H4 (cell line): ENCODE results near the genes ZNF469 and SNAI3.

GRCh38 chr16:87848025-87848692, 21.1 kb downstream of the SLC7A5 start:
- RAMPAGE, long total RNA, result no peak

DNA sequence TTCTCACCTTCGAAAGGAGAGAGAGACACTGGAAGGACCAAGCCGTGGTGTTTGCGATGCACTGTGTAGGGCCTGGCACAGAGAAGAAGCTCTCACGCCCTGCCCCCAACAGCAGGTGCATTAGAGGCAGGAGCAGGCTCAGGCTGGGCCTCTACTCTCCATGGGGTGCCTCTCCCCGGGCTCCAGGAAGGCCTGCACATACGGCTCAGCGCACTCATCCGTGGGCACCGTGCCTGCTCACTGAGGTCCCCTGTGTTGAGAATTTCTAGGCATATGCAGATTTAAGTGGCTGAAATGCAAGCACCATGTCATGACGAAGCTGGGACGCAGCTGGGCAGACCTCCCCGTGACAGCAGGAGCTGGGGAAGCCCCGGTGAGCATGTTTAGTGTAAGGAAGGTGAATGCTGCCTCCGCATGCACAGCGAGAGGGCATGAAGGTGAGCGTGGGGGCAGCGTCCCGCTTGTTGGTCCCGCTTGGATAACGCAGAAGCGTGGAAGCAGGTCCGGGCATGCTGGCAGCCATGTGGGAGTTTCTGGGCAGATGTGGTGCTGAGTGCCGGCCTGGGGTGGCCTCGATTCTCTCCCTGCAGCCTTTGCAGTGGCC, 11.9 kb downstream of the CA5A start:
- RAMPAGE, long total RNA, result no peak

DNA sequence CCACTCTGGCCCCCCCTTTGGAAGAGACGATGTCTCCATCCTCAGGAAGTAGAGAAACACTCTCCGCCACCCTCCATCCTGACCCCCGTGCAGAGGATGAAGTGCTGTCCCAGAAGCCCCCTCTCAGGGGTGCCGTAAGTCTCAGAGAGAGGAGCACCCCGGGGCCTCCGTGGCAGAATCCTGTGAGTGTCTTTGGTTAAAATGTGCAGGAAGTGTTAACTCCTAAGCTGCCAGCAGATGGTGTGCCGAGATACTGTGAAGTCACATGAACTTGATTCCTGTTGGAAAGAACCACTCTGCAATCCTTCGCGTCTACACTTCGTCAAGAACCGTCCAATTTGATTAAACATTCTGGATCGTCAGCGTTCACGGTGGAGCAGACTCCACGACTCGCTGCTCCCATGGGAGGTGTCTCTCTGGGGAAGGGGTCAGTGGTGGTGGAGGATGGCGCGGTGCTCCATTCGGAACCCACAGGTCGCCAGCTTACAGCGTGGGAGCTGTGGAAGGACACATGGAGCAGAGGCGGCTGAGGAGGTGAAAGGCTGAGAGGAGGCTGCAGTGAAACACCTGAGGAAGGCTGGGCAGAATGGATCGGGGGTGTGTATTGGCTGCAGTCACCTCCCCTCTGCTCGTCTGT, 5.7 kb downstream of the BANP start:
- RAMPAGE, long total RNA, result no peak

GRCh38 chr16:88088079-88088411, 136.8 kb downstream of the BANP start:
- RAMPAGE, long total RNA, result no peak

- RAMPAGE, long total RNA, result no peak
Observed at GRCh38 chr16:88315578-88316328, 67.0 kb upstream of the ZNF469 start.

DNA sequence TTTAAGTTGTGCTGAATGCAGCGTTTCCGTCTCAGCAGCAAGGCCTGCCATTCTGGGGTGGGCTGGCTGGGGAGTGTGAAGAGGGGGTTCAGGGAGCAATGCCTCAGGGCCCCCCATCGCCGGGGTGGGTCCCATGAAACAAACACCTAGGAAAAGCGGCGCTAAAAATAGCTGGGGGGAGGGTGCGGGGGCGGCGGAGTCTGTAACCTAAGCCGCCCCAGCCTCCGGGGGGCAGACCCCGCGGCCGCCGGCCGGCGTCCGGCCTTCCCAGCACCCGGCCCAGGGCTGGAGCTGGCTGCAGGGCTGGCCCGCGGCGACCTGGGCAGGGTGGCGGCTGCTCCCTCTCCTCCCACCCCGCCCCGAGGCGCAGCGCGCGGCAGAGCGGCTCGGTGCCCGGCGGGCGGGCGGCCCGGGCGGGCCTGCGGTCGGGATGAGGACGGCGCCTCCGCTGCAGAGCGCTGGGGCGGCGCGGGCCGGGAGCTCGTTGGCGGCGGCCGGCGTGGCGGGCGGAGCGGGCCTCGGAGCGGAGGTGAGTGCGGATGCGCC, at the start of gene ZNF469:
Gene ZNF469, plus strand, starts transcription at position 234 of the 546 bp plus-strand sequence.
- RAMPAGE, long total RNA, result no peak

- RAMPAGE, long total RNA, result no peak
Observed at GRCh38 chr16:88454102-88454913, 1.2 kb downstream of the ZFPM1 start.

DNA sequence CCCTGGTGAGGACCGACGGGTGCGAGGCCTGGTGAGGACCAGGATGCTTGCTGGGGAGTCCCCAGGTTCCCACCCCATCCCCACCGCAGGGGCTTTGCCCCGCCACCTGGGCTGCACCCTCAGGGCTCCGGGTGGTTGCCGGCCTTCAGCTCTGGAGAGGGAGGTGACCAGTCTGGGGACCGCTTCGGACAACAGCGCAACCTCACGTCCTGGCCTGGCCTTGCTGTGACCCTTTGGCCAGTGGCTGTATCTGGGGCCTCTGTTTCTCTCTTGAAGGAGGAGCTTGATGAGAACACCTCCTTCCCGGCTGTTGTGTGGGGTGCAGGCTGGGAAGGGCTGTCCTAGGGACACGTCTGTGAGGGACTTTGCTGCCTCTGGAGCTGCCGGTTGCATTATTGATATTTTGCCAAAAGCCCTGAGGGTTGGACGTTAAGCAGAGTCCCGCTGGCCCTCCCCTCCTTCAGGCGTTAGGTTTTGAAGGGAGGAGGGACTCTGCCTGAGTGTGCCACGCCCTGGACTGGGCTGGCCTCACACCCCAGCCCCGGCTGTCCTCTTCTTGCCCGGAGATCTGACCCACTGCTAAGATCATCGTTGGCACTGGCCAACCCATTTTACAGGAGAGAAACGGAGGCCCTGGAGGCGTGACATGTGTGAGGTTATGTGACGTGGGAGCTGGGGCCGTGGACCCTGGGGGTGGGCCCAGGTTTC, 8.3 kb downstream of the ZFPM1 start:
- RAMPAGE, long total RNA, result no peak

DNA sequence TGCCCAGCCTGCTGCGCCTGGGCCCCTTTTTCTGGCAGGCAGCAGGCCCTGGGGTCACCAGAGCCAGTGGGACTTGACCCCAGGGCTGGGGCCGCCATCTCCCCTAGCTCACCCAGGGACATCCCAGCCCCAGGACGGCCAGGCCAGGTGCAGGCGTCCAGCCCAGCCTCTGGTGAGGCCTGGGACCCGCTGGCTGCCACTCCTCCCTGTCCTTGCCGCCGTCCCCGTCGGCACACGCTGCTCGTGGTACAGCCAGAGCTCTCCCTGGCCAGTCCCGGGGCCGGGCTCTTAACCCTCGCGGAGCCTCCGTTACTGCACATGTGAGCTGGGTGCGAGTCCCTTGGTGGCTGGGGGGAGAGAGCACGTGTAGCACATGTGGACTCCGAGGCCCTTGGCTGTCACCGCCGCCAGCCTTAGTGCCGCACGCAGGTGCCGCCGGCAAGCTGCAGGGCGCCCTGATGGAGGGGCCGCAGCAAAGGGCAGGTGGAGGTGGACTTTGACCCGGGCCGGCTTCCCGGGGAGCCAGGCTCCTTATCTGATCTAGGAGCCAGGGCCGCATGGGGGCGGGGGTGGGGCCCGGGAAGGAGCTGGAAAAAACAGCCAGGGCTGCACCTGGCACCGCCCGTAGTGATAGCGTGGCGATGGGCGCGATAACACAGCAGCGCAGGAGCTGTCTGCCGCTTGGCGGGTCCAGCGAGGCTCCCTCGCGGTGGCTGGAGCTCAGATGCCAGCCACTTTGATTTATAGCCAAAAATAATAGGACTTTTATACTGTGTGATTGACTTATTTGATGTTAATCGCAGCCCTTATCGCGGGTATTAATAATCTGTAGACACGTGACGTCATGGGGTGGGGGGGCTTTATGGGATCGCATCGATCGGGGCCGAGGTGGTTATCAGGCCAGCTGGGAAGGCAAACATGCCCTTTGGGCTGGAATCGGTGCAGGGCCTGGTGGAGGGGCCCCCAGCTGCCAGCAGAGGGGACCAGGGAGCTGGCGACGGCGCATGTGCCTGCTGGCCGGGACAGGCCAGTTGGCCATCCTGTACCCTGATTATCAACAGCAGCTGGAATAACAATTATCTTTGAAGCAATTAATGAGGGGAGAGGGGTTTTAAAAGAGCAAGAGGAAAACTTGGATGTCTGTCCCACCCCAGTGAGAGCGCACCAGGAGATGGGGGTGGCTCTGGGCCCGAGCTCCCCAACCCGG, 35.1 kb downstream of the ZFPM1 start:
- RAMPAGE, long total RNA, result no peak

DNA sequence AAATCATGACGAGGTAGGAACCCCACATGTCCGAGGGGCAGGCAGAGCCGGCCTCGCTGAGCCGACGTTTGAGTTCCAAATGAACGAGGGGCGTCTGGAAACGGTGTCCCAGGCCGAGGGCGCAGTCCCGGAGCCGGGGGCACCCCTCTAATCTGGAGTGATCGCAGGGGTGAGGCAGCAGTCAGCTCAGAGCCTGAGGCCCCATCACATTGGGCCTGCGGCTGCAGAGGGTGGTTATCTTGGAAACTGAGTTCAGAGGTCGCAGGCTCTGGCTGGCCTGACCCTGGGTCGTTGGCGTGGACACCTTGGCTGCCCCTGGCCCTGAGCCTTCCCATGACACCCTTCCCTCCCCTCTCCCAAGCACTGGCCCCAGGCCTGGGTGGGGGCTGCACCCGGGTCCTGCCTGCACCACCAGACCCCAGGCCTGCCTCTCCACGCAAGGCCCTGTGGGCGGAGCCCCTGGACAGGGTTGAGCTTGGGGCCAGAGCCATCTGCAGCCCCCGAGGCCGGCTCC, 45.5 kb downstream of the ZFPM1 start:
- RAMPAGE, long total RNA, result no peak

DNA sequence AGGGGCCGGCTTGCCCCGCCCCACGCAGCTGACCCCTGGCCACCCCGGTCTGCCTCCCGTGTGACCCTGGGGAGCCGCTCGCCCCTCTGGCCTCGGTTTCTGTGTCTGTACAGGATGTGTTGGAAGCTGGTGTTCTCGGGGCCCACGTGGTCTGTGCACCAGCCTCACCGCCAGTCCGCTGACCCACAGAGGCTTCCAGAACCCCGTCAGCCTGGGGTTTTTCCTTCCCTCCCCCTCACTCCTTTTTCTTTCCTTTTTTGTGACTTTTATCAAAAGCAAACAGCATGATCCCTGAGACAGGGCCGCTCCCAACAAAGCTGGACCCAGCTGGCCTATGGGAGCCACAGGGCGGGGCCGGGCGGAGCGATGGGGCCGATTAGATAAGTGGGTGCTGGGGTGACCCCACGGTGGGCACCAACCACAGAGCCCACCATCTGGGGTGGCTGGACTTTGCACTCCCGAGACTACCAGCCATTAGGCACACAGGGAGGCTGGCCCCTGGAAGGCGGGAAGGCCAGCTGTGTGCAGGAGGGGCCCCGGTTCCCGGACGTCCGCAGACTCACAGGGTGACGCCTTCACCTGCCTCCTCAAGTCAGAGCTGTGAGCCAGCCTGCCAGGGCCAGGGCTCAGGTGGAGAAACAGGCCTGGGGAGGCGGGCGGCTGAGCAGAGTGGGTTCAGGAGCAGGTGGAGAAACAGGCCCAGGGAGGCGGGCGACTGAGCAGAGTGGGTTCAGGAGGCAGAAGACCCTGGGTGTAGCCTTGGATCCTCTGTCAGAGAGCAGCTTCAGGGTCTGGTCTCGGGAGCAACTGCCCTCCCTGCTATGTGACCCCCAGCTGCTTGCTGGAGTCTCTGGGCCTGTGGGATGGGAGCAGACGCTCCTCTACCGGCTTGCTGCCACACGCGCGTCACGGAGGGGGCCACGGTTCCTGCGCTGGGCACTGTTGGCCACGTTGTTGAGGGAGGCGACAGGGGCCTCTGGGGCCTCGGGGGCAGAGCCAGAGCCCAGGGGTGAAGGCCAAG, 56.2 kb downstream of the ZFPM1 start:
- RAMPAGE, long total RNA, result no peak

DNA sequence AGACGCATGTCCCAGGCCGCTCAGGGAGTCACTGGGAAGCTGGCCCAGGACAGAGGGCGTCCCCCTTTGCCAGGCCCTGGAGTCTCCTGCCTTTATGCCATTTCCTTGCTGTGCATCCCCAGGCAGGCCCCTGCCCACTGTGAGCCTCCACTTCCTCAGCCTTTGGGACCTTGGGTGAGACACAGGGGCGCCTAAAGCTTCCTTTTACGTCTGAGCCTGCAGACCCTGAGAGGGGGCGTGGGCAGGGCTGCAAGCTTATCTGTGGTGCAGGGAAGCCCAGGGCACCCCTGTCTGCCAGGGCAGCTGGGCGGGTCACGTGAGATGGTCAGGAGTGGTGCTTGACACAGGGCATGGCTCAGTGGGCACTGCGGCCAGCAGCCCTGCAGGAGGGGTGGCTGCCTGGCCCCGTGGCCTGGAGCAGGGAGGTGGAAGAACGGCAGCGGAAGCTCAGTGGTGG, 54.9 kb upstream of the ZC3H18 start:
- RAMPAGE, long total RNA, result no peak

DNA sequence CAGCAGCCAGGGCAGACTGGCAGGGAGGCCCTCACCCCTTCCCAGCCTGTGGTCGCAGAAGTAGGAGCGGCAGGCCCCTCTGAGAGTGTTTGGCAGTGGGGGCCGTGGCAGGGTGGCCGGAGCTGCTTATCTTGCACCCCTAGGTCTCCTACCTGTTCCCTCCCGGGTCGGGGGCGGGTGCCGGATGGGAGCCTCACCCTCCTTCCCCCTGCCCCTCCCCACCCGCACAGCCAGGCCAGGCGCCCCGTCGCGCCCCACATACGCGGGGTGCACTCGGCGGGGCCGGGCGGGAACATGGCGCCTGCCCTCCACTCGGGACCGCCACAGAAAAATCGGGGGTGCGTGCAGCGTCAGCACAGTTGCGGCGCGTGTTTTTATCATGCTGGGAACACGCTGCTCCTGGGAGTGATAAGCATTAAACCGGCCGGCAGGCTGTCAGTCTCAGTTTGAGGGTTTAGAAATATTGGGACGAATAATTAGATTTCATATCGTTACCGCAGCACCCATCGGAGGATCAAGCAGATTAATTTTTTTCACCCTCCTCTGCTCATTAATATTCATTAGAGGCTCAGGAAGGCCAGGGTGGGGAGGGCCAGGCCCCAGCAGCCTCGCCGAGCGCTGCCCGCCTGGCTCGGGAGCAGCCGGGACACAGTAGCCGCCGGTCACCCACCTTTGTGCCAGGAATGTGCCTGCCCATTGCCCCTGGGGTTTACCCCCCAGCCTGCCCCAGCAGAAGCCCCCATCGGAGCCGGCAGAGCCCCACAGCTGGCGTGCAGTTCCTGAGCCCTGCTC, 46.4 kb upstream of the ZC3H18 start:
- RAMPAGE, long total RNA, result no peak

DNA sequence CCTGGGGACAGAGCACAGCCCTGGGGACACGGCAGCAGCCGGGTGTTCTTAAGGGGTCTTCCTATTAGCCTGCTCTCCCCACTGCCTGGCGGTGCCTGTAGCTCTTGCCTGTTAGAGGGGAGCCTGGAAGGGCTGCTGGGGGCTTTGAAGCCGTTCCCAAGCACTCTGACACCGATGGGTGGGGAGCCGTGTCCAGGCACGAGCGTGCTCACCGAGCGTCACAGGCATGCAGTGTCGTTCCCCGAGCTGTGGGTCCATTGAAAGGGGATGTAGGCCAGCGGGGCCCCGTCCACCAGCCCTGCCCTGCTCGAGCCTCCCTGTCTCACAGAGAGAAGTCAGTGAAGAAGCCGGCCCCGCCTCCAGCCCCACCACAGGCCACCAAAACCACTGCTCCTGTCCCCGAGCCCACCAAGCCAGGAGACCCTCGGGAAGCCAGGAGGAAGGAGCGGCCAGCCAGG, 14.1 kb upstream of the IL17C start:
- RAMPAGE, long total RNA, result no peak

- RAMPAGE, long total RNA, result no peak
Observed at GRCh38 chr16:88646495-88647321, 4.1 kb downstream of the CYBA start.

DNA sequence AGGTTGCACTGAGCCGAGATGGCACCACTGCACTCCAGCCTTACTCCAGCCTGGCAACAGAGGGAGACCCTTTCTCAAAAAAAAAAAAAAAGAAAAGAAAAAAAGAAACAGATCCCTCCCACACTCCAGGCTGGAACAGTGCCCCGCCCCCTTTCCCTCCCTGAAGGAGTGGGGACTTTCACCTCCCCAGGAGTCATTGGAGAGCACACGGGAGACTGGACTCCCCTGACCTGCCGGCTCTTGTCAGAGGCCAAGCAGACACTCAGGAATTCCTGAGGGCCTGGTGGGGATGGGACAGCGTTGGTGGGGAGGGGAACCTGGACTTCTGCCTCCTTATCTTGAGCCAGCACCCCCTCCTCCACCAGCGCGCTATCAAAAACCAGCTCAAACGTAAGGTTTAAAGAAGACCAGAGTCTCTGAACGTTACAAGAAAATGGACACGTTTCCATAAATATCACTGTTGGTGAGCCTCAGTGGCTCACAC, 2.9 kb downstream of the MVD start:
- RAMPAGE, long total RNA, result no peak

- RAMPAGE, long total RNA, result no peak
Observed at GRCh38 chr16:88685801-88686964, at the start of gene SNAI3. TSS of gene SNAI3 (minus strand) at chr16:88686507.

DNA sequence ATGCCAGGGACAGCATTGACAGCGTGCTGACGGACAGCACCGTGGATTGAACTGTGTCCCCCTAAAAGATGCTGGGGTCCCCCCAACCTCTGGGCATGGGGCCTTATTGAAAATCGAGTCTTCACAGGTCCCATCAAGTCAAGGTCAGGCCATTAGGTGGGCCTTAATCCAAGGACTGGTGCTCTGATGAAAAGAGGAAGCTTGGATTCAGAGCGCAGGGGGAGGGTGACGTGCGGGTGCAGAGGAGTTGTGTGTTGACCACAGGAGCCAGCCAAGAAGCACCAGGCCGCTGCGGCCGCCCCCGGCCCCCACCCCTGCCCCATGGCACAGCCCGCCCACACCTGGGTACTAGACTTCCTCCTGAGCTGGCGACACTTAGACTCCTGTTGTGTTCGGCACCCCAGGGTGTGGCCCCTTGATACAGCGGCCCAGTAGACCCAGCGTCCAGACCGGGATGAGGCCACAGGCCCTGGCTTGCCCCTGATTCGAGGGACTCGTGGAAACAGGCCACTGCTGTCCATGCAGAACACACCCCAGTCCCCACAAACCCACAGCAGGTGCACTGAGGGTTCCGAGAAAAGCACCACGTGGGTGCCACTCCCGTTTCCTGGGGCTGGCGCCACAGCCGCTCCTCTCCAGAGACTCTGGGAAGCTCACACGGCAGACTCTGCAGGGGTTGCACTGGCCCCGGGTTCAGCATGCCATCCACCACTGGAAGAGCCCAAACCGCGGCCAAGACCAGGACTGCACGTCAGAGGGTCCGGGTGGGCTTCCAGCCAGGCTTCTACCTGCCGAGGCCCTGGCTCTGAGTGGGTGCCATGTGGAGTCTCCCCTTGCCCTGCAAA, 5.7 kb upstream of the SNAI3 start:
- RAMPAGE, long total RNA, result no peak

GRCh38 chr16:88697127-88697838, 8.9 kb downstream of the RNF166 start:
- RAMPAGE, long total RNA, result no peak

- RAMPAGE, long total RNA, result no peak
Observed at GRCh38 chr16:88759163-88759718, 25.8 kb downstream of the PIEZO1 start.